Endometrial microvascular endothelial cells (primary cell): ENCODE data around the gene GSX1.

DNA sequence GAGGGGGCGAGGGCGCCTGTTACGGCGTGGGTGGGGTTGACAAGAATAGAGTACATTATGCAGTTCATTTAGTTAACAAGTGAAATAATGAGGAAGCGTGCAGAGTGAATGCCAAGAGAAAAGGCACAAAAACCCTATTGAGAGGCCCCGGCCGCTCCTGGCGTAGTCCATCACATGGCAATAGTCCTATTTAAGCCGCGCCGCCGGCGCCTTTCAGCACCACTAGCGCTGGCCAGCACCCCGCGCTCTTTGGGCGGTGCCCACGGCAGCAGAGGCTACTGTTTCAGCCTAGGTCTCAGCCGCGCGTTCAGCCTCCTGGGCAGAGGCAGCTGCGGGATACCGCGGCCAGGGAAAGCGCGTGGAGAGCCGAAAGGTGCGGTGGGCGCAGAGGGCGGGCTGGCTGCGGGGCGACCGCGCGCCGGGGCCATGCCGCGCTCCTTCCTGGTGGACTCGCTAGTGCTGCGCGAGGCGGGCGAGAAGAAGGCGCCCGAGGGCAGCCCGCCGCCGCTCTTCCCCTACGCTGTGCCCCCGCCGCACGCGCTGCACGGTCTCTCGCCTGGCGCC is at the start of gene GSX1:
TSS of gene GSX1 (plus strand) at position 219 of the 564 bp plus-strand sequence.
- RAMPAGE, long total RNA, result no peak

DNA sequence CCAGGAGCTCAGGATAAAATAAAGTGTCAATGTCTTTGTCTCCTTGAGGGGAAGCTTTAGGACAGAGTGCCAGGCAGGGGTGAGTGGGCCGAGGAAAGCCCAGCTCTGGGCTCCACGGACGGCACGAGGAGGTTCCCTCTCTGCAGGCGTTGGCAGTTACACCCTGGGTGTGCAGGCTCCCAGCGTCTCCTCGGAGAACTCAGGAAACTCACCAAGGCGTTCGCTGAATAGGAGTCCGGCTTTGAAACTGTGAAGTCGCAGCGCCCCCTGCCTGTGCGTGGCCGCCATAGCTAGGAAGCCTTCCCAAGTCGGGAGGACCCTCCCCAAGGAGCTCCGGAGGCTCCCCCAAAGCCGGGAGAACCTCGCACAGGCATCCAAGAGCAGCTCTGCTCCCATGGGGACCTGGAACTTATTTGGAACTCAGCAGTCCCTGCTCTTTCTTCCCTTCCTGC is 34.2 kb downstream of the GSX1 start:
- RAMPAGE, long total RNA, result no peak

DNA sequence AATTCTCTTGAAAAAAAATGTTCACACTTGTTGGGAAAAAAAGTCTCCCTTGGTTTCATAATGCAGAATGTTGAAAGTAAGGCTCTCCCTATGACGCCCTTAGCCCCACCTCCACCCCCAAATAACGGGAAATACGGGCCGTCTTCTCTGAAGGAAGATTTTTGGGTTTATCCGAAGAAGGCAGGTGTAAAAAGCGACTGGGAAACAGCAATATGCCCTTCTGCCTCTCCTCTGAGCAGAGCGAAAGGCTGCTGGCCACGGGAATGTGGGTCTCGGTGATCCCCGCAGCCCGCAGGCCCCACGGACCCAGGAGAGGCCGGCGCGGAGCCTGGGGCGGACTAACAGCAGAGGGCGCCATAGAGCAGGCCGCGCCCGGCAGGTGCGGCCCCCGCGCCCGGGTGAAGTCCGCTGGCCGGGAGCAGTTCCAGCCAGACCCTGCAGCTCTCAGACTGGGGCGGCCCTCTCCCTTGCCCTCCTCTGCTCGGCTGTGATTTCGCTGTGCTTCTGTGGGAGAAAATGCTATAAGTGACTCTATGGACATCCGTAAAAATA is 37.6 kb downstream of the GSX1 start:
- RAMPAGE, long total RNA, result no peak

- RAMPAGE, long total RNA, result no peak
Observed at GRCh38 chr13:27954984-27955507, 14.1 kb downstream of the CDX2 start.

- RAMPAGE, long total RNA, result no peak
Observed at GRCh38 chr13:28022874-28023313, 34.4 kb upstream of the URAD start.

DNA sequence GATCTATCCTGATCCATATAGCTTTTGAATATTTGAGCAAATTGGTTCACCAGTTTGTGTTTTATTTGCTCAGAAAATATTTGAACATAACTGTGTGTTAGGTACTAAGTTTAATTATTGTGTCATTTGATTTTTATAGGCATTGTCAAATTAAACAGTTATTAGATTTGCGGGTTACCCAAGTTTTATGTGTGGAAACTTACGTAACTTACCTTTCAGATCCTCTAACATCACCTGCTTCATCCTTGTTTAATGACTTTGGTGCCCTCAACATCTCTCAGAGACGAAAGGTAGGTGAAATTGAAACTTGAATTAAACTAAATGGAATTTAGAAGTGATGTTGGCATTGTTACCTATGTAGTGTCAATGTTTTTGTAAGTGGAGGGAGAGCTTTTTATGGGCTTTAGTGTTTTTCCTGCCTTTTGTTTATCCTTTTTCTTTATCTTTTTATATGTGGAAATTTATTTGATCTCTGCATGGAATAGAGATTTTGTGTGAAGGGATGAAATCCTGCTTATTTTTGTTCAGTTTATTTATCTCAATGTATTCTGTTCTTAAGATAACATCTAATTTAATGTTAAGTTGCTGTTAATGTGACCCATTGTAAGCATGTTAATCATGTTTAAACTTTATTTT is 39.4 kb downstream of the PAN3 start:
- RAMPAGE, long total RNA, result no peak

DNA sequence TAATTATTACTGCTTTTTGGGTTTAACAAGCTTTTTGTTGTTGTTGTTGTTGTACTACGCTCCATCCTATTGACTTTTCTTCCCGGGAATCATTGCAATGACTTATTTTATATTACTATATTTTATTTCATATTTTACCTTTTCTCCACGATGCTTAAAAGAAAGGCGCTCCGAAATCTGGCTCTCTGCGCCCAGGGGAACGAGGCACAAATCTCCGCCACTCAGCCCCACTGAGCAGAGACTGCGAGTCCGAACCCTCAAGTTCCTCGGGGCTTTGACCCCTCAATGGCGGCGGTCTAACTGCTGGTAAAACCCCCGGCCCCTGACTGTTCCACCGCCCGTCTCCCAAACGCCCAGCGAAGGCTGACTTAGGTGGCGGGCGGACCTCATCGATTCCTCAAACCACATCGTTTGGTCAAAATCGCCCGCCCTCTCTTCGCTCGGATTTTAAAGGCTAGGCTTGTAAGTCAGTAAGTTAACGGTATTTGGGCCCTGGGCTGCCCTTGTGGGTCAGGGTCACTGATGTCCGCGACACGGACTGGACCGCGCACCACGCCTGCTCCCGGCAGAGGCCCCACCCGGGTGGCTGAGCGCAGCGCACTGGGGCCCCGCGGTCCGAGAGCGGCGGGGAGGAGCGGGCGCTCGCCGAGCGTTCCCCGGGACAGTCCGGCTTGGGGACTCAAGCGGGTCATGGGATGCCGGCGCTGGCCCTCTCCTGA is 1.3 kb downstream of the FLT1 start:
- RAMPAGE, long total RNA, result no peak

DNA sequence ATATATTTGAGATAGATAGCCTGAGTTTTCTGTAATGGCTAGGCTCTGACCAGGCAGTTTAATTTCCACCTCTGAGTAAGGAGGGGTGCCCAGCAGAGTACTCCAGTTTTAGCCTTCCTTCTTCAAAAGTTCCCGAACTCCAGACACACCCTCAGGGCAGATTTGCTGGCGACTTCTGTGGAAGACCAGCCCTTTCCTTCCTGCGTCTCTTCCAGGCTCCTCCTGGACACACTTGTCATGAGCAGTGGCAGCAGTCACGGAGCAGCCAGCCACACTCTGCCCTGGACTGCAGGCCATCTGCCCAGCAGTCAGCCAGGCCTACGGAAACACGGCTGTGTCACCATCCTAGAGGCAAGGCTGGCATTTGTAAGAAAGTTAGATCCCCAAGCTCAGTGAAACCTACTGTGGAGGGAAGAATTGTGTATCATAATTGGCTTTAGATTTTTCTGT is 6.6 kb upstream of the FLT1 start:
- RAMPAGE, long total RNA, result no peak

DNA sequence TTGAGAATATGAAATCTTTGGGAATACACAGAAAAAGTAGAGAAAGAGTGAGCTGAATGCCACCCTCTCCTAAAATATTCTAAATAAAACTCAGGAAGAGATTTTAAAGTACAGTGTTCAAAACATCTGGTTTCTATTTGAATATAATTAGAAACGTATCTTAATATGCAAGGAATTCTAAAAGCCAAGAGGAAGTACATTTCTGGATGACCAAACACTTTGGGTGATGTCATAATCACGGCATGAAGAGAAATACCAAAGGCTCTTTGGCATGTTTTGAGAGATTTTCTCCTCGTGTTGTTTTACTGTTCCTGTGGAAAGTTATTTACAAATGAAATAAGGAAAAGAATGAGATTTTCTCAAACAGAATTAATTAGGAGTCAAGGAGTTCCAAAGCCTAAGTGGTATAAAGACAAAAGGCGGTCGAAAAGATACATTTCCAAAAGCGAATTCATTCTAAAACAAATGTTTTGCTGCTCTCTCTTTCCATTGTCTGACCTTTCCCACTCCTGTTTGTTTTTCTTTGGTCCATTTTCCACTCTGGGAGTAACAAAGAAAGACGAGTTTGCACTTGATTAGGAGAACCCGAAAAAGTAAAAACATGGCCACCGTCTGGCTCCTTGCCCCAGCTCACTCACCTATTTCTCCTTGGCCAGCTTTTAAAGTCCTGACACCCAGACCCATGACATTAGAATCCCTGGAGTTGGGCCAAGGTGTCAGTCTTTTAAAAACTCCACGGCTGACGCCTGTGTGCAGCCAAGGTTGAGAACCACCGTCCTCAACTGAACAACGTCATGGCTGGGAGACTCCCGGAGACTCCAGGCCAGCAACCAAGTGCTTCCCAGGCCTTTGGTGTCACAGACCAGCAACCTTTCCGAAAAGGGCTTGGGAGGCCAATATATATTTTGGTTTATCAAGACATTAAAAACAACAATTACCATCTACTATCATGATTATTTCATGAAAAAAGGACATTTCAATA is 63.5 kb upstream of the FLT1 start:
- RAMPAGE, long total RNA, result no peak

- RAMPAGE, long total RNA, result no peak
Observed at GRCh38 chr13:28679890-28680662, 21.1 kb downstream of the POMP start.

DNA sequence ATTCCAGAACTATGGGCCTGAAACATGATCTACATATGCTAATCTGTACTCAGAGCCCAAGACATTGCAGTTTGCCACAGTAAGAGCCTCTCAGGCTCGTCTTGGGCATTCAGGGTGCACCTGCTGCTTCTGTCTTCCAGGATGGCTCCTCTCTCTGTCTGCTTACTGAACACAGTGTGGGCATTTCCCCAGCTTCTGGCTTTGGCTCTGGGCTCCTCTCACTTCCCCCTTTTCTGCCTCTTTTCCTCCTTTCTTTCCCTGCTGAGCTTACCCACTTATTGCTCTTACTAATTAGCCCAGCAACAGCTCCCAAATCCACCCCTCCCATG is 22.4 kb upstream of the SLC46A3 start:
- RAMPAGE, long total RNA, result no peak

- RAMPAGE, long total RNA, result no peak
Observed at GRCh38 chr13:29503054-29503629, 92.3 kb downstream of the SLC7A1 start.

DNA sequence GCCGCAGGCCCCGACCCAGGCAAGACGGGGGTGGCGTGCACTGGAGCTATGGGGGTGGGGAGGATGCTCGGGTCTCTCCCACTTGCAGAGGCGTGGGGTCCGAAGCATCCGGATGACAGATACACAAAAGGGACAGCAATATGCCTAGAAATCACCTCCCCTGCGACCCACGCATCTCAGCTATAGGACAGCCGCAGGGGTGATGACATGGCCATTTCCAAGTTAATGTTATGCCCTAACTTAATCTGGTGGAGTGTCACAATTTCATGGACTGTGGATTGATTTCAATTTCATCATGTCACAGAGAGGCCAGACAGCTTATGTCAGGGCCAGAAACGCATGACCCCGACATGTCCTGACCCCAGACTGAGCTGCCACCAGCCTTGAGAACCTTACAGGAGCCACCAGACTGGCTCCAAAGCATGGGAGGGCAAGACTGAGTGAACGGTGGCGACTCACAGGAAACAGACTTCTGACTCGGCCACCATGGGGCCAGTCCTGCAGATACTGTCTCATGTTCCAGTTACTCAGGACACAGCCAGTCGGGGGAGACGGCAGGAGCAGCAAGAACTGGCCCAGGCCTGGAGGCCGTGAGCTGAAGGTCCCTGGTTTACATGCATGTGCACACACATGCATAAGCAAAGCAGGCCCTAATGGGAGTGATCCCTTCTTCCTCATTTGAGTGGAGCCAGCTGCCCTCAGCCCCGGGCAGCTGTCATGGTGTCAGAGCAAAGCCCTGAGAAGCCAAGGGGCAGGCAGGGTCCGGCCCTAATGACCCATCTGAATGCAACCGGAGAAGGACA is 82.2 kb downstream of the SLC7A1 start:
- RAMPAGE, long total RNA, result no peak

GRCh38 chr13:29535741-29536309 is 59.7 kb downstream of the SLC7A1 start:
- RAMPAGE, long total RNA, result no peak

GRCh38 chr13:29572563-29572970 is 22.9 kb downstream of the SLC7A1 start:
- RAMPAGE, long total RNA, result no peak

- RAMPAGE, long total RNA, result no peak
Observed at GRCh38 chr13:29589767-29590269, 5.7 kb downstream of the SLC7A1 start.

DNA sequence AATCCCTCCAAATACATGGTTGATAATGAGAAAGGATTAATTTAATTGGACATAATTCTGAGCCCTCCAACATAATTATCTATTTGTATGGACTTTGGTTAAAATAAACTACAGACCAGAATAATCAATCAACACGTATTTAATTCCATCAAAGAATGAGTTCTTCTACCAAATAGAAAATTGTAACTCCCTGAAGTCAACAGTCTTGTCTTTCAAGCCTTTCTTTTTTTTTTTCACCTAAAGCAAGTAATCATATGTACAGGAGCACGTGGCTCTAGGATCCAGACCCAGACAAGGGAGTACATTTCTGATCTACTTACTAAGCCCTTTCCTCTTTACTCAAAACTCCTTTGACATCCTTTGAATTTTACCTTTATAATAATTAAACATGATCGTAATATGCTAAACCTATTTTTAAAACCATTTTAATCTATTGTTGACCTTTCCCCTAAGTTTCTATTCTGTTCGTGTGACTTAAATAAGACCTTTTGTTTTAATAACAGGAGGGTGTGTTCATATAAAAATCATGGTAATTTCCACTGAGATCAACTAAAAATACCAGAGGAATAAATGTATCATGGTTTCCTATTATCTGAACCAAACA is 1.8 kb downstream of the SLC7A1 start:
- RAMPAGE, long total RNA, result no peak

DNA sequence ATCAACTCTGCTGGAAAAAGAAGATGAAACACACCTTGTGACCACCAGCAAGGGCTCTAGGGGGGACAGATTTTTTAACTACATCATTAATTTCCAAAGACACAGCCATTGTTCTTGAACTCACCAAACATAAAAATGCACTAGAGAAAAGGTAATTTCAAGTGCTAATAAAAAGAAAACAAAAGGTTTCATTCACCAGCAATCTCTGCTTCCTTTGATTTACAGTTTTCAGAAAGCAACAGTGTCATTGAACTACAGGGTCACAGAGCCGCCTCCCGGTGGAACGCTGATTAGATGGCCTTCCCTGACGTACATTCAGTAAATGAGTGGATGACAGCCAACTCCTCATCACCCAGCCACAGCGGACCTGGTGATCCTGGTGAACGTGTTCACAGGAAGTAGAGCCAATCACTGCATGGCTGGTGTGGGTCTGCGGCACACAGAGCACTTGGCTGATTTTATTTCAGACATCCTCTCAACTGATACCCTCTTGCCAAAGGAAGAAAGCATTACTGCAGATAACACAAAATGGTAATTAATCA is 83.8 kb upstream of the SLC7A1 start:
- RAMPAGE, long total RNA, result no peak

GRCh38 chr13:29830958-29831301 is 19.5 kb downstream of the UBL3 start:
- RAMPAGE, long total RNA, result no peak

DNA sequence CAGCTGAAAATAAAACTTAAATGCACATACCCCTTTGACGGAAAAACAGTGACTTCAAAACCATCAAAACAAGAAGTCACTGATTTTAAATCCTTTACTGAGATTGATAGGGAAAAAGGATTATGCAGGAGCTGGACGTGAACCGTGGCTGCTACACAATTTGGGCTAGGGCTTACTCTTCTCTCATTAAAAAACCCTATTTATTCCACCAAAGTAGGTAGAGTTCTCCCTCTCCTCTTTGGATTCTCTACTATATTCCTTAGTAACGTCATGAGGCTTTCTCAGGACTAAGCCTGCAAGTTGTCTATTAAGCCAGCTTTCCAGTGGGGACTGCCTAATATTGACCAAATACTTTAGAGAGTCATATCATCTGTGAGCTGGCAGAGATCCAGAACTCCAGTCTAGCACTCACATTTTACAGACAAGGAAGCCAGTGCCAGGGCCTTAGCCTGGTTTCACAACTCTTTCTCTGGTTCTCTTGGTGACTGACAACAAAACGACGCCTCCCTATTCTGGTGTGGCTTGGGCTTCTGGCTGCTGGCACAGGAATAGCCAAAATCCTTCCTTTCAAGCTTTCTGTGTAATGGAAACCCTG is 74.9 kb upstream of the UBL3 start:
- RAMPAGE, long total RNA, result no peak